CD14-positive monocyte (primary cell): ENCODE measurements around the gene CXCR4.

GRCh38 chr2:133579200-133579681 is 11.0 kb upstream of the NCKAP5 start:
- CAGE, long polyA plus RNA: no peak

DNA sequence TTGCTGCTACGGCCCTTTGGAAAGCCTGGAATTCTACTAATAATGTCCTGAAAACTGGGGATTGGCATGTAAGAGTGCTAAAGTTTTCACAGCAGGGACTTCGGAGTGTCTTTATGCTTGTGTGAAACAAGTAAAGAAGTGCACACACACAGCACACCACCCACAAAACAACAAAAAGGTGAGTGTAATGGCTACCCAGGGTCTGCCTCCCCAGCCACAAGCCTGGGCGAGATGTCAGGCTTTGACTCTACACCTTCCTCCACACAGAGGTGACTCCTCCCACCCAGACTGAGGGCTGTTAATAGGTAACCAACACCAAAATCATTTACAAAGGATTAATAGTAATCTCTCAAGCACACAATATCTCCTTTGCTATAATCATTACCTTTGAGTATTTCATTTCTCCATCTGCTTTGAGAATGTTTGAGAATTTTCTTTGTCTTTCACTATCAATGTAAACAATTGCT is 166.7 kb upstream of the MGAT5 start:
- CAGE, long polyA plus RNA: no peak

- CAGE, long polyA plus RNA: no peak
Measured at GRCh38 chr2:134457725-134458353, 204.0 kb downstream of the MGAT5 start.

DNA sequence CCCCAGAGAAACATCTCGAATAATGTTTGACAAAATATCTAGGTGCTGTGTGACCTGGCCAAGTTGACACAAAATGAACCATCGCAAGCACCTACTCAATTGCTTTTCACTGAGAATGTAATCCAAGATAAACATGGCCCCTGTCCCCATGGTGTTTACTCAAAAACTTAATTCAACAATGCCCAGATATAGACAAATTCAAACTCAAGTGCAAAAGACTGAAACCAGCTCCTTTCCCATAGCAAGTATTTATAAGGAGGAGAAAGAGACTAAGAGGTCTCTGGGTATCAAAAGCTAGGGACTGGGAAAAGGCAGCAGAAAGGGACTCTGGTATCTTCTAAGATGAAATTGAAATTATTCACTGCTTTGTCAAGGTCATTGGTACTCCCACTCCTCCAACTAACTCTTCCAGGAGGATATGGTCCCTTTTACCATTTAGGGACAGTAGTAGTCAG is 14.9 kb upstream of the ACMSD start:
- CAGE, long polyA plus RNA: no peak

DNA sequence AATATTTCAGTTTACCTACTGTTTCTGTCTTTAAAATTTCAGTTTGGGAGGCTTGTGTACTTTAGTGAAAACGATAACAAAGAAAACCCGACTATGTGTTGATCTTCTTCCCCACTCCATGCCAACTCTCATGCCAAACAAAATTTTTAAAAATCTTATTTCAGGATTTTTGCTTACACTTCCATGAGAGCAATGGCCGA is 62.3 kb downstream of the MAP3K19 start:
- CAGE, long polyA plus RNA: no peak

GRCh38 chr2:135052857-135053609 is 941 bp downstream of the RAB3GAP1 start:
- CAGE, long polyA plus RNA: no peak

DNA sequence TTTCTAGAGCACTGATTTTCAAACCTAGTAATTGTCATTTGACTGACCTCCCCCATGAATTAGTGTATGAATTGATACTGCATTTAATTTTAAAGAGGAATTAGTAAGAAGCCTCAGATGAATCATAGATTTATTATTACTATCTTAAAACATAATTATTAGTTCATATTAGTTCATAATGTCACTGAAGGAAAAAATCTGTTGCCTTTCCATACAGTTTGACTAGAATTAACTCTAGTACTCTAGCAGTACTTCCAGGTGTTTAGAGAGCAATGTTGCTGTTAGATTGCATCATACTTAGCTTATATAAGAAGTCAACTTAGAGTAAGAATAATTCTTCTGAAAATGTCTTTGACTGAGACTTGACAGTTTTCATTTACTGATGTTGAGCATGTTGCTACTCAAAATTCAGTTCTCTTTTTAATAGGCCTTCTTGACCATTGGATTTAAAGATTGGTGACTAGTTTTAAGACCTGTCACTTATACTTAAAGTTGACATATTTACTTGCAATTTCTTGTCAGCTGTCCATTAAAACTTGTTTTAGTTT is 4.7 kb downstream of the RAB3GAP1 start:
- CAGE, long polyA plus RNA: no peak

DNA sequence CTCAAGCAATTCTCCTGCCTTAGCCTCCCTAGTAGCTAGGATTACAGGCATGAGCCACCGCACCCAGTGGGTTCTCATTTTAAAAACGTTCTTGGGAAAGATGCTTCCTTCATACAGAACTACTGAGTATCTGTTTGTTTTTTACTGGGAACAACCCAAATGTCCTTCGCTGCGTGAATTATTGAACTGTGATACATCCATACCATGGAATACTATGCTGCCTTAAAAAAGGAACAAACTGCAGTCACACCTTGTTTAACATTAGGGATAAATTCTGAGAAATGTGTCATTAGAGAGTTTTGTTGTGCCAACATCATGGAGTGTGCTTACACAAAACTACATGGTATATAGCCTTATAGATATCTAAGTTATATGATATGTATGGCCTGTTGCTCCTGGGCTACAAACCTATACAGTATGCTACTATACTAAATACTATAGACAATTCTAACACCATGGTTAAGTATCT is 6.5 kb downstream of the R3HDM1 start:
- CAGE, long polyA plus RNA: no peak

- CAGE, long polyA plus RNA: no peak
Measured at GRCh38 chr2:135746461-135747068, 4.9 kb downstream of the UBXN4 start.

DNA sequence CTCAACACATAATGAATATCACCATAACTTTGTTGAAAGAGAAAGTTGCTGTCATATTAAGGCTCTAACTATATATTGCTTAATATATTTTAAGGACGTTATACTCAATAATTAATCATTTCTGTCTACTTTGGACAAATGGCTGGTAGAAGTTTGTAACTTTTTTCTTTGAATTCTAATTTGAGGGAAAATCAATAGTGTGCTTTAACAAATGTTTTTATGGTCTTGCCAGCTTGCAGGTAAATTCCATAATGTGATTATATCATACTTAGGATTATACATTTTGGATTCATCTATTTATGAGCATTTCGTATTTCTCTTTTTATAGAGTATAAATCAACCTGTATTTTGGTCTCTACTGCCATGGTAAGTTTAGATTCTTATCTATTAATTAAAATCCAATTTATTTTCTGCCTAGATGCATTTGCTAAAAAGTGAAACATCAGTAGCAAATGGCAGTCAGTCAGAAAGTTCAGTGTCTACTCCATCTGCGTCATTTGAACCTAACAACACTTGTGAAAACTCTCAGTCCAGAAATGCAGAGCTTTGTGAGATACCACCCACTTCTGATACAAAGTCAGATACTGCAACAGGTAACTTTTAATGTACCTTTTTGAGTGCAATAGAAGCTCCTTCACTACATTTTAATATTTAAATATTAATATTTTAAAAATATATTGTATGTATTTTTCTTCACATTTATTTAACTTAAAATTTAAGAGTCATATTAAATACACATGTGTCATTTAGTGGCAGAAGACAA is 13.6 kb downstream of the UBXN4 start:
- CAGE, long polyA plus RNA: no peak

- CAGE, long polyA plus RNA: no peak
Measured at GRCh38 chr2:136116034-136116914, 1.7 kb downstream of the CXCR4 start.

DNA sequence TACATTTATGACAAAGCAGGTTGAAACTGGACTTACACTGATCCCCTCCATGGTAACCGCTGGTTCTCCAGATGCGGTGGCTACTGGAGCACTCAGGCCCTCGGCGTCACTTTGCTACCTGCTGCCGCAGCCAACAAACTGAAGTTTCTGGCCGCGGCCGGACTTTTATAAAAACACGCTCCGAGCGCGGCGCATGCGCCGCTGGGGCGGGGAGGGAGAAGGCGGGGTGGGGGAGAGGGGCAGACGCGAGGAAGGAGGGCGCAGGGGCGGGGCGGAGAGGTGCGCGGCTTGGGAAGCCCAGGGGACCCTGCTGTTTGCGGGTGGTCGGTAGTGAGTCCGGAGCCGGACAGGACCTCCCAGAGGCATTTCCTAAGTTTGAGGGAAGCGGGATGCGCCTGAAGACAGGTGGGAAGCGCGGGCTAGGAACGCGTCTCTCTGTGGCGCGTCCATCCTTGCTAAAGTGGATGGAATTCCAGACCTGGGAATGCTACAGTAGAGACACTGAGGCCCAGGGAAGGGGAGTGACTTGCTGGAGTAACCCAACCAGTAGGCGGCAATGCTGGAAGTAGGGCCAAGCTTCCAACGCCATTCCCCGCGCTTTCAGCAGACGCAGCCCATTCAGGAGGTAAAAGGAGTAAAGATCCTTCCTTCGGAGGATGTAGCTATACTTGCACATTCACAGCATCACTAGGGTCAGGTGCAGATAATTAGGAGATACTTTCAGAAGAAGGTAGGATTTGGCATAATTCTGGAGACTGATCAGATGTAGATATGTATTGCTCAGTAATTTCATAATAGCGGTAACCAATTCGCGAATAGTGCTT is at the start of gene CXCR4:
Gene CXCR4 (minus strand): TSS at position 140 of the 824 bp plus-strand sequence.
- CAGE, long polyA plus RNA: no peak

DNA sequence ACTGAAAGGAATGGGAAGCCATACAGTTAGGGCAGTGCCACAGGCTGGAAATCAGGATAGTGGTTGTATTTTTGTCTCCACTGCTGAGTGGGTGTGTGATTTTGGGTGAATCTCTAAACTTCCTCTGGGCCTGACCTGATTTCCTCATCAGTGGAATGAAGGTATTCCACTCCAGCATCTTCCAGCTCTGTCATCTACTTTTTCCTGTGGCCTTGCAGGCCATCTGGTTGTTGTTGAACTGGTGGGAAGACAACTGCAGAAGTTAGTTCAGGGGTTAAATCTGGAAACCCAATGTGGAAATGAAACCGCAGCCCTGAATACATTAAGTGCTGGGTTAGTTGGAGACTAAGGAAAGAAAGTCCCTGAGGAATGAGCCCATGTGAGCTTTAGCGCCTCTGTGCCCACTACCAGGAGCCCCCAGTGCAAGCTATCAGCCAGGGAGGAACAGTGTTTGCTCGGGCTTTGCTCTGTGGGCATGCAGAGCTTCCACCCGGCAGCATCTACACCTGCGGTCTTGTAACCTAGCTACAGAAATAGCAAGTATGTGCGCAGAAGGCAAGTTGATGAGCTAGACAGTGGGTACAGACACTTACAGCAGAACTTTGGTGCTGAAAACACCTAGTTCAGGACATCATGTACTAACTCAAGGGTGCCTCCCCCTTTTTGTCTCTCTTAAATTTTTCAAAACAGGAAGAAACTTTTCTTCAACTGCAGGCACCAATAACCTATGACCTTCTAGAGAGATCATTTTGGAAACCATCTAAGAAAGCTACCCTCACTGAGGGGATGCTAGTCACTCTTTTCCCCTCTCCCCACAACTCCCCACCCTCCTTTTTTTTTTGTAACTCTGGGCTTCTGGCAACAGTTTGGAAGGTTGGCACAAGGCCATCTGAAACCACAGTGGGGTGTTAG is 18.1 kb upstream of the CXCR4 start:
- CAGE, long polyA plus RNA: no peak

DNA sequence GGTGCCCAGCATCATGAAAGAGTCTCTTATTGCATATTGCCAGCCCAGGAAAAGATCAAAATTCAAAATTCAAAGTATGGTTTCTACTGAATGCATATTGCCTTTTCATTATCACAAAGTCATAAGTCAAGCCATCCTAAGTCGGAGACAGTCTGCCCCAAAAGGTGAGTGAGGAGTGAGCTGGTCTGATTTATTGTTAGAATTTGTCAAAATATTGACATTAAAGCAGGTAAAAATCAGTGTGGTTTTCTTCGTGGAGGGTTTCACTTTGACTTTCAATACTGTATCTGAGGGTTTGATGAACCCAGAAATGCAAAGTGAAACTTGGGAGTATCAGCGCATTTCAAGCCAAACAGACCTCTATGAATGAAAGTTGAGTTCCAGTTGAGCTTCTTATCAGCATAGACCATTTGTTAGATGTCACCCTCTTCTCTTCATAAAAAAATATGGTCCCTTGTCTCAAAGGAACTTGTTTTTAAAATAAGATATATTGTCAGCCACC is 21.6 kb upstream of the CXCR4 start:
- CAGE, long polyA plus RNA: no peak

- CAGE, long polyA plus RNA: no peak
Measured at GRCh38 chr2:138833475-138833709, 53.2 kb upstream of the NXPH2 start.

DNA sequence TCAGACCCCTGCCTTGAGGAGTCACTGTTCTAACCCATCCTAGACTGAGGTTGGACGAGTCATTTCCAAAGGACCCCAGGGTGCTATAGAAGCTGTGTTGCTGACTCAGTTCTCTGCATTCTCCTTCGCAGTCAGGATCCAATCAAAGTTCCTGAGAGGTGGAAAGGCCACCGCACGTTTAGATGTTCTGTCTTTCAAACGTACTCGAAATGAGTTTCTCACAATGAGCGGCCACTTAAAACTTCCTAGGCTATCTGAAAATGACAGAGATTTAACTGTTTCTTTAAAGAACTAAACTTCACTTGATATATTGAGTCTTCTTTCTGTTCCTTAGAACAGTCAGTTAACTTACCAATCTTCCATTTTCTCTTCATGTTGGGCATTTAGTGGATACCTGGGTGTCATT is 854.6 kb upstream of the NXPH2 start:
- CAGE, long polyA plus RNA: no peak

DNA sequence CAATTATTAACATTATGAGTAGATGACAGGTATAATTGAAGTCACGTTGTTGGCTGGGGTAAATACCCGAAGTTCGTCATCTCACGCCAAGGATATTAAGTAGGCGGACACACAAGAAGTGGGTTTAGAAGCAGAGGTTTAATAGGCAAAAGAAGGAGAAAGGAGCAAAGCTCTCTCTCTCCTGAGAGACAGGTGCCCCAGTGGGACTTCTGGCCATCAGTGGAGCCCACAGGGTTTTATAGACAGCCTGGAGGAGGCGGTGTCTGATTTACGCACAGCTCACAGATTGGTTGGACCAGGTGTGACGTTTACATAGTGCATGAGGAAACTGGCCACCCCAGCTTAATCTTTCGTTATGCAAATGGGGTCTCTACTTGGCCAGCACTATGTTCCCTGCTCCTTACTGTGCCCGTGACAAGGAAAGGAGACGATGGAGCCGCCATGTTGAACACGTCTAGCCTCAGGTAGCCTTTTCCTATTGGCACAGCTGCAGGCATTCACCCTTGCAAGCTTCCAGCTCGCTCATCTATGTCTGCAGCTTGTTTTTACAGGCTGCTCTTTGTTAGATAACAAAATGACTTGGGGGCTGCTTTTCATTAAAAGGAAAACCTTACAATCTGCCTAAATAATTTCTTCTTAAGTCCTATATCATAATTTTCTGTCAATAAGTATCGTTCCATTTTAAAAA is 128.7 kb upstream of the KYNU start:
- CAGE, long polyA plus RNA: no peak

DNA sequence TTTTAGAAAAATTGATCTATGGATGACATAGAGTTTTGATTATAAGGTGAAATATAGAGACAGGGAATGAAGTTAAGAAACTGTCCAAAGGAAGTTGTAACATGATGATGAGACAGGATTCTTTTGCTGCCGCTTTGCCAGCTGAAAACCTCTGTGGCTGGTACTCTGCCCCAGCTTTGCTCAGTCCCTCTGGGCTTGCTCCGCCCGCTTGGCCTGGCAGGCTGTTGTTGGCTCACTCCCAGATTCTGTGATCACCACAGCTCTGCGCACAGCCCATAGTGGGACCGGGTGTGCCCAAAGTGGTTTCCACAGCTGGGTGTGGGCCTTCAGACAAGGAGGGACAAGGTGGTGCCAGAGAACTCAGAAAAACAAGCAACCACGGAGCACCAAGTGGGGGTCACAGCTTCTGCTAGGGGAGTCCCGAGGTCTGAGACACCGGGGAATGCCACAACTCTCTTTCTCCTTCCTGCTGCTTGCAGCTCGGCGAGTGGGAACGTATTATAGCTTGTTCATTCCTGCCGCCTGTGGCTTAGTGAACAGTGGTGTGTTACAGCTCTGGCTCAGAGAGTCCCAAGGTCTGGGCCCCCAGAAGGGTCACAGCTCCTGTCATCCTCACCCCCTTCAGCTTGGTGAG is 9.2 kb upstream of the KYNU start:
- CAGE, long polyA plus RNA: no peak

DNA sequence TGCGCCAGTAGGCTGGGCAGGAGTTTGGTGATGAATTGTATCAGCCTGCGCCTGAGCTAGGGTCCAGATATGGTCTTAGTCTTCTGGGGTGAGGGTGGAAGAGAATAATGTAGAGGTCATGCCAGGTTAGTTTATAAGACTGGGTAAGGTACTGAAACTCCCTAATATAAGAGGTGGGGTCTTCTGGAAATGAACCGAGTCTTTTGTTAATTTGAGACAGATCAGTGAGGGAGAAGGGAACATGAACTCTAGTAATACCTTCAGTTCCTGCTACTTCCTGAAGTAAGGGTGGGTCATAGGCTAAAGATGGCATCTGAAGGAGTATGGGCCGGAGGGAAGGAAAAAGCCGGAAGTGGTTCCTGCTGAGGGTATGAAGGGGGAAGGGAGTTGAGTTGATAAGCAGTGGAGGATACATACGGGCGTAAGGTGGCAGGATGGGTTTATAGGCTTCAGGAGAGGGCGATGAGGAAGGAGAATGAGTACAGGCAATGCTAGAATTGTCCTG is 58.0 kb downstream of the KYNU start:
- CAGE, long polyA plus RNA: no peak

DNA sequence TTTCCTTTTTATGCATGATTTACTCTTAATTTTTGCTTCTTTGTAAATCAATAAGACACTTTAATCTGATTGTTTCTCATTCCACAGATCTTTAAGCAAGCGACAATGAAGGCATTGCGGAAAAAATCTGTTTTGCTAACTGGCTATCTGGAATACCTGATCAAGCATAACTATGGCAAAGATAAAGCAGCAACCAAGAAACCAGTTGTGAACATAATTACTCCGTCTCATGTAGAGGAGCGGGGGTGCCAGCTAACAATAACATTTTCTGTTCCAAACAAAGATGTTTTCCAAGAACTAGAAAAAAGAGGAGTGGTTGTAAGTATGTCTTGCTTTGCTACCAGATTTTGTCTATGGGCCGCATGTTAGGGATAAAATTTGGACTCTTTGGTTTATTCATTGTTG is 88.9 kb upstream of the ARHGAP15 start:
- CAGE, long polyA plus RNA: no peak